Smooth muscle cell (in vitro differentiated cells): ENCODE measurements around the gene NR1H2.

GRCh38 chr19:50206171-50206752, 2.8 kb downstream of the MYH14 start:
- RAMPAGE, long total RNA: no peak

GRCh38 chr19:50263078-50263674, 59.8 kb downstream of the MYH14 start:
- RAMPAGE, long total RNA: no peak

DNA sequence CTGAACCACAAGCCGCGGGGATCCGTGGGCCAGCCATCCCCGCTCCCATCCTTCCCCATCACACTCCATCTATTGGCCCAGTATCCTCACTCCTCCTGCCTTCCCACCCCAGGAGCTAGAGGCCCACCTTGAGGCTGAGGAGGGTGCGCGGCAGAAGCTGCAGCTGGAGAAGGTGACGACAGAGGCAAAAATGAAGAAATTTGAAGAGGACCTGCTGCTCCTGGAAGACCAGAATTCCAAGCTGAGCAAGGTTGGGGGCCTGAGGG, 57.9 kb downstream of the KCNC3 start:
- RAMPAGE, long total RNA: no peak

DNA sequence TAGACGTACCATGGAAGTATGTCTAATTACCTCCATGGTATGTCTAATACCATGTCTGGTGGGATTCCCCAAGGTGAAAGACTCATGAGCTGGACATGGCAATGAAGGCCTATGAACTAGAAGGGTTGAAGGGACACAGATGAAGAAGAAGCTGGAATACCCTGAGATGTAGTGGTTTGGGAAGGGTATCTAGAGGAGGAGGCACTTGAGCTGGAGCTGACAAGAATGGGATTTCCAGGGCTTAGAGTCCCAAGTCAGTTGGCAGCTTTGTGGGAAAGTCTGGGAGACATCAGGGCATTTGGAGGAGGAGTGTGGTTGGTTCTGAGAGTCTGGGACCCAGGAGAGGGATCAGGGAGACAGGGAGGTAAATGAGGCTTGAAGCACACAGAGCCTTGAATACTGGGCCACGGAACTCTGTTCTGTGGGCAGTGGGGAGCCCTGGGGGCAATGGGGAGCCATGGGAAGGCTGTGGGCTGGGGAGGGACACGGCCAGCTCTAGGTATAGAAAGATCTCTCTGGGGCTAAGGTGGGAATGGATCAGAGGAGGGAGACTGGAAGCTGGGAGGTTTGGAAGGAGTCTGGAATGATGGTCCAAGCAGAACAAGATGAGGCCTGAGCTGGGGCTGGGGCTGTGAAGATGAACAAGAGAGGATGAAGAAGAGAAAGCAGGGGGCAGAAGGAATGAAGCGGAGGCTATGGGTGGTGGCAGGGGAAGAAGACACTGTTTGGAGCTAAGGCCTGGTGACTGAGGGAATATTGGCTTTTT, 24.4 kb downstream of the KCNC3 start:
- RAMPAGE, long total RNA: no peak

GRCh38 chr19:50311828-50312675, 17.1 kb downstream of the KCNC3 start:
- RAMPAGE, long total RNA: start-site peak on the minus strand at chr19:50312167-50312771, 7 and 5 reads in 2 replicates

GRCh38 chr19:50322101-50323106, 6.8 kb downstream of the KCNC3 start:
- RAMPAGE, long total RNA: no peak

DNA sequence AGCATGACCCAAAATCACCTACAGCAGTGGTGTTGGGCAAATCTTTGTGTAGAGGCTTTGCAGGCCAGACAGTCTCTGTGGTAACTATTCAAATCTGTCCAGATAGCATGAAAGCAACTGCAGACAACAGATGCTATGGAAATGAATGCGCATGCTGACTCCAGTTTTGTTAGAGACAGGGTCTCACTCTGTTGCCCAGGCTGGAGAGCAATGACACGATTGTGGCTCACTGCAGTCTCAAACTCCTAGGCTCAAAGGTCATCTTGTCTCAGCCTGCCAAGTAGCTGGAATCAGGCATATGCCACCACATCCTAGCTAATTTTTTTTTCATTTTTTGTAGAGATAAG, 12.1 kb upstream of the KCNC3 start:
- RAMPAGE, long total RNA: no peak

DNA sequence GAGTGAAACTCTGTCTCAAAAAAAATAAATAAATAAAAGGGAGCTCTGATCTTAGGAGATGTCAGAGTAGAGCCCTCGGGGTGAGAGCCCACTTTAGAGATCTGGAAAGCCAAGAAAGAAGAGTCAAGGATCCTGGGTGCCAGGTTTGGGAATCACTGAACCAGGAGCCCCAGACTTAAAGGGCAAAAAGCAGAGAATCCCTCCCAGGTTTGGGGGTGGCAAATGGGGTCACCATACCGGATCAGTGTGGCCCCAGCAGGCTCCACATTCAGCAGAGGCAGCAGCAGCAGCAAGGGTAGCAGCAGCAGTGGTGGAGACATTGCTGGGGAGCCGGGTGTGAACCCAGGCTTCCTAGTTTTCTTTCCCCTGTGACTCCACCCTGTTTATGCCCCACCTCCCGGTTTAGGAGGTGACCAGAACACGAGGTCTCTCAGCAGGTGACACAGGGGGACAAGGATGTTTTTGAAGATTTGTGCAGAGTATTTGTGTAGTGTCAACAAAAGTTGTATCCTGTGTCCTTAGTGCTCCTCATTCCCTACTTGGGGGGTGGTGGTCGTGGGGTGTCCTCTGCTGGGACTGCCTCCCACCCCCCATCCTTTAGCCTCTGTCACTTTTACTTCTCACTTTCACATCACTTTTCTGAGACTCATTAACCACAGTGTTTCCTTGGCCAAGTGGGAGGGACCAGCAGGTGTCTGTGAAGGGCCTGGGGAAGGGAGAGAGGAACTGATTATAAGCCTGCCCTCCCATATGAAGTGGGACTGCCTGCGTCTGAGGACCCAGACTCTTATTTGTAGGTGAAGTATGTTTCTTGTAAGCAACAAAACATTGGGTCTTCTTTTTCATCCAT, 15.5 kb upstream of the KCNC3 start:
- RAMPAGE, long total RNA: no peak

DNA sequence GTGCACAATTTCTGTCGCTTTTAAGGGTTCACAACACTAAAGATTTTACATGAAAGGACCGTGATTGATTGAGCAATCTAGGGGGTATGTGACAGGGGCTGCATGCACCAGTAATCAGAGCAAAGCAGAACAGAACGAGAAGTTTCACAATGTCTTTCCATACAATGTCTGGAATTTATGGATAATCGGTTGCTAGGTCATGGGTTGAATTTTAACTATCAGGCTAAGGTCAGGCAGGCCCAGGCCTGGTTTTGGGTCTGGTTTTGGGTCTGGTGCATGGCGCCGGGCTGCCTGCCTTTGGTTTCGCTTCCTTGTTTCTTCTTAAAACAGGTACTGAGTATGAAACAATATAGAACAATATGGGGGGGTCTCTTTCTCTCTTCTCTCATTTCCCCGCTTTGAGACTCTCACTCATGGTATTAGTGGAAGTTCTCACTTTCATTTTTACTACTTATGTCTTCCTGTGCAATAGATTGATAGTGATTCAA, 18.0 kb upstream of the KCNC3 start:
- RAMPAGE, long total RNA: no peak

DNA sequence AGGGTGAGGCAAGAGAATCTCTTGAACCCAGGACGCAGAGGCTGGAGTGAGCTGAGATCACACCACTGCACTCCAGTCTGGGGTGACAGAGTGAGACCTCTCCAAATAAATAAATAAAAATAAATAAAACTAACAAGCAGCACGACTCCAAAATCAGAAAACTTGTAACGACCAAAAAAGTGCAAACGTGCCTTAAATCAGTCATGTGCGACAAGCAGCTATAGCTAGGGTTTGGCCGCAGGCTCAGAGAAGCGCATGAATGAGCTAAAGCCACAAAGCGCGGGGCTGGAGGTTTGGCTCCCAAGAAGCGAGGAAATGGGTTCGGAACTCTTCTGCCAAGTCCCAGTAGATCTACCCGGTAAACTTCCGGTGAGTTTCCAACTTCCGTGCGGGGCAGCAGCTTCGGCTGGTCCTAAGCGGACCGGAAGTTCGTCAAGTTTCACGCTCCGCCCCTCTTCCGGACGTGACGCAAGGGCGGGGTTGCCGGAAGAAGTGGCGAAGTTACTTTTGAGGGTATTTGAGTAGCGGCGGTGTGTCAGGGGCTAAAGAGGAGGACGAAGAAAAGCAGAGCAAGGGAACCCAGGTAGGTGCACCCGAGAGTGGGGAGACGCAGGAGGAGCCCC, at the start of gene NR1H2:
TSS of gene NR1H2 (plus strand) at position 464 of the 623 bp plus-strand sequence.
- RAMPAGE, long total RNA: start-site peak on the plus strand centred at position 477 of the sequence, 71 bp wide, 451 and 126 reads in 2 replicates

DNA sequence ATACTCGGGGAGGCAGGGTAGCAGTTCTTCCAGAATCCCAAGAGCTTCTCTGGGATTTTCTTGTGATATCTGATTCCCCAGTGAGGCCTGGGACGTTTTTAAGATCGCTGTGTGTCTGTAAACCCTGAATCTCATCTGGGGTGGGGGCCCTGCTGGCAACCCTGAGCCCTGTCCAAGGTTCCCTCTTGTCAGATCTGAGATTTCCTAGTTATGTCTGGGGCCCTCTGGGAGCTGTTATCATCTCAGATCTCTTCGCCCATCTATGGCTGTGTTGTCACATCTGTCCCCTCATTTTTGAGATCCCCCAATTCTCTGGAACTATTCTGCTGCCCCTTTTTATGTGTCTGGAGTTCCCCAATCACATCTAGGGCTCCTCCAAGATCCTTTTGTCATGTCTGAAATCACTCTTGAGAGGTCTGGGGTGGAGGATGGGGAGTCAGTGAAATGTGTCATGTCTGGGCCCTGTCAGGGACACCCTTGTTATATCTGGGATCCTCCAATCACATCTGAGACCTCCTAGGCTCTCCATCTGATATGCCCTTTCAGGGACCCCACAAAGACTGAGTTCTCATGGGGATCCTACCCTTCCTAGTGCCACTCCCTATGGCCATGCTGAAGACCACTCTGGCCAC, 4.0 kb upstream of the MYBPC2 start:
- RAMPAGE, long total RNA: no peak

GRCh38 chr19:50431540-50432639, 802 bp upstream of the MYBPC2 start:
- RAMPAGE, long total RNA: no peak

- RAMPAGE, long total RNA: no peak
Measured at GRCh38 chr19:50433104-50433255, 288 bp downstream of the MYBPC2 start.

DNA sequence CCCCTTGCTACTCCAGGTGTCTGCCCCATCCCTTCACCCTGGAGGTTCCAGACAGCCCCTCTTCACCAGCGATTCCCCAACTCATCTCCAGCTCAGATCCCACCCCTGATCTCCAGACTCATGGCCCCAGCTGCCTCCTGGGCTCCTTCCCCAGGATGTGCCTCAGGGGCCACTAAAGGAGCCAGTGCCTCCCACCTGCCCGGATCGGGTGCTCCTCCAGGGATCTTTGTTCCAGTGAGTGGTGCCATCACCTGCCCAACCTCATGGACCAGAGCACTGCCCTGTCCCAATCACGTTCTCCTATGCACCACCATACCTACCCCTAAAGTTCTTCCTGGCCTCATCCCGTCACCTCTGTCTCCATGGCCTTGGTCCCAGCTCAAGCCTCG, 8.6 kb upstream of the GARIN5A start:
- RAMPAGE, long total RNA: no peak

DNA sequence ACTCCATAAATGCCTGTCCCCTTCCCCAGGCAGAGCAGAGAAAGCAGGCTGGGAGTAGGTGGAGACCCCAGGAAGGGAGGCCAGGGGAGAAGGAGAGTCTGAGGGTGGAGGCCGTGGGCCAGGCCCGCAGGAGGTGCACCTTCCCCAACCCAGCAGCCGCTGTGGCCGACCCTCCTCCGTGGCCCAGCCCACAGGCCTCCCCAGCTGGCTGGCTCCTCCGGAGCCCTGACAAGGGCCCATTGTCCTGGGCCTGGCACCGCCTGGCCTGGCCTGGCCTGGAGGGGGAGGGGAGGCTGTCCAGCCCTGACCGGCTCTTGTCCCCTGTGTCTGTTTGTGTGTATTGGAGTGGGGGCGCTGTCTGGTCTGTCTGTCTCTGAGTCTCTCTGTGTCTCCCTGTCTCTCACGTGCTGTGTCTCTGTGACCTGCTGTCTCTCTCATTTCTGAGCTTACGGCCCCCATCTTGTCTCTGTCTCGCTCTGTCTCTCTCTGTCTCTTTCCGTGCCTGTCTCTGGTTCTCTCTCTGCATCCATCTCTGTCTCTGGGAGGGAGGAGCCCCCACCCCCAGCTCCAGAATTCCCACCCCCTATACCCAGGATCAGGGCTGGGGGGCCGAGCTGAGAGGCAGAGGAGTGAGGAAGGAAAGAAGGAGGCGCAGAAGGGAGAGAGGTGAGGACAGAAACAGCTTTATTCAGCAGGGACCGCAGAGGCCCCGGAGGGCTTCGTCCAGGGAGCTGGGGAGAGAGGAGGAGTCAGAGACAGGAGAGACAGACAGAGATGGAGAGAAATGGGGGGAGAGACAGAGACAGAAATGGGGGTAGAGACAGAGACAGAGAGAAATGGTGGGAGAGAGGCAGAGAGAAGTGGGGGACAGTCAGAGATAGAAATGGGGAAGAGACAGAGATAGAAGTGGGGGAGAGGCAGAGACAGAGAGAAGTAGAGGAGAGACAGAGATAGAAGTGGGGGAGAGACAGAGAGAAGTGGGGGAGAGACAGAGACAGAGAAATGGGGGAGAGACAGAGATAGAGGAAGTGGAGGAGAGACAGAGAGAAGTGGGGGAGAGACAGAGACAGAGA, 14.0 kb downstream of the JOSD2 start:
- RAMPAGE, long total RNA: no peak

DNA sequence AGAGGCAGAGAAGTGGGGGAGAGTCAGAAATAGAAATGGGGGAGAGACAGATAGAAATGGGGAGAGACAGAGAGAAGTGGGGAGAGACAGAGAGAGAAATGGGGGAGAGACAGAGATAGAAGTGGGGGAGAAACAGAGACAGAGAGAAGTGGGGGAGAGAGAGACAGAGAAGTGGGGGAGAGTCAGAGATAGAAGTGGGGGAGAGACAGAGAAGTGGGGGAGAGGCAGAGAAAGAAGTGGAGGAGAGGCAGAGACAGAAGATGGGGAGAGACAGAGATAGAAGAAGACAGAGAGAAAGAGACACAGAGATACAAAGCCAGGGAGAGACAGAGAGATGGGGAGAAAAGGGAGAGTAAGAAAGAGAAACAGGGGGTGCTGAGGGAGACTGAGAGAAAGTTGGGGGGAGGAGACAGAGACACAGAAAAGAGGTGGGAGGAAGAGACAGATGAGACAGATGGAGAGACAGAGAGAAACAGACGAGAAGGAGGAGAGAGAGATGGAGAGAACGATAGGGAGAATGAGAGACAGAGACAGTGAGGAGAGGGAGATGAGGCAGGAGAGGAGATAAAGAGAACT, 13.0 kb downstream of the JOSD2 start:
- RAMPAGE, long total RNA: no peak

DNA sequence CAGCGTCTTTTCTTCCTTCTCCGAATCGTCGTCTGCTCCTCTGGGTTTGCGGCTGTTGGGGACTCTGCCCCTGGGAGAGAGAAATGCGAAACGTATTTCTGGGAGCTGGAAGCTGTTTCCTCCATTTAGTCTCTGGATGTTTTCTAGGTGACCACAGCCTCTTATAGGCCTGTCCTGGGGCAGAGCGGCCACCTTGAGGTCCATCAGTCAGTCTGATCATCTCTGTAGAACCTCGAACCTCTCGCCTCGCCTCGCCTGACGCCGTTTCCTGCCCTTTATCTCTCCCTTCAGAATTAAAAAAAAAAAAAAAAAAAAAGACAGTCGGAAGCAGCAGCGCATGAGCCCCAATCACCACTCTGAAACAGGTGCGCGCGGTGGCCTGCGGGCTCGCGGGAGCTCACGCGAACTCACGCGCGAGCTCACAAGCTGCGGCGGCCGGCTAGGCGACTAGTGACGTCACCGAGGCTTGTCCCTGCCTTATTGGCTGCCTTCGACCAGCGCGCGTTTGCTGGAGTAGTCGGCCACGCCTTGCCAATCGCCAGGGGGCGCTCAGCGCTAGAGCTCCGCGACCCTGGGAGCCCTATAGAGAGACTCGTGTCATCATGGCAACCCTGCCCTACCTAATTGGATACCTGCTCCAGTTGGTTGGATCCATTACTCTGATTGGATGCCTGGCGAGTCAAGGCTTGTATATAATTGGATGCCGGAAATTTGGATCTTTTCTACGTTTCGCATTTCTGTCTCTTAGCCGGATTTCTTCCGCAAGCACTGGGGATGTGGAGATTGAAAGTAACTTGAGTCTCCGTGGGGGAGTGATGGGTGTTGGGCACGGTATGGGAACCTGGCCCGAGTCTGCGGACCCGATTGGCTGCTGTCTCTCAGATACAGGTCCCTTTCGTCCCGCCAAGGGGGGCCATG, 31.7 kb downstream of the SYT3 start:
- RAMPAGE, long total RNA: no peak

- RAMPAGE, long total RNA: no peak
Measured at GRCh38 chr19:50798572-50799811, 8.8 kb downstream of the ACP4 start.

DNA sequence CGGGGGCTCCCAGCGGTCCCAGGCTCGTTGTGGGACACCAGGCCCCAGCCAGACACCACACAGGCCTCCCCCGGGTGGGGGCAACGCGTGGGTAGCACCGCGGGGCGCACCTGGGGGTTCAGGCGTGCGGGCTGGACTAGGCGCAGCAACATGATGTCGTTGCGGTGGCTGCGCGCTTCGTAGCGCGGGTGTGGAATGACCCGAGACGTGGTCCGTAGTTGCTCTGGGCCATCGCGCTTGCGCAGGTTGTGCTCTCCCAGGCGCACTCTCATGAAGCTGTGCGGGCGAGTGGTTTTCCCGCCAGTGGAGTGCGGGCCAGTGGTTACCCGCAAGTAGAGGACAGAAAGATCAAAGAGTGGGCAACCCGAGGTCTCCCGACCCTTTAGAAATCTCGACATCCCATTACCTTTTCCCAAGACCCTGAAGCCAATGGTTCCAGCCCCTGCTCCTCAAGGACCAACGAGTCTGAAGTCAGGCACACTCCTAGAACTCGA, 3.3 kb upstream of the KLK1 start:
- RAMPAGE, long total RNA: no peak

DNA sequence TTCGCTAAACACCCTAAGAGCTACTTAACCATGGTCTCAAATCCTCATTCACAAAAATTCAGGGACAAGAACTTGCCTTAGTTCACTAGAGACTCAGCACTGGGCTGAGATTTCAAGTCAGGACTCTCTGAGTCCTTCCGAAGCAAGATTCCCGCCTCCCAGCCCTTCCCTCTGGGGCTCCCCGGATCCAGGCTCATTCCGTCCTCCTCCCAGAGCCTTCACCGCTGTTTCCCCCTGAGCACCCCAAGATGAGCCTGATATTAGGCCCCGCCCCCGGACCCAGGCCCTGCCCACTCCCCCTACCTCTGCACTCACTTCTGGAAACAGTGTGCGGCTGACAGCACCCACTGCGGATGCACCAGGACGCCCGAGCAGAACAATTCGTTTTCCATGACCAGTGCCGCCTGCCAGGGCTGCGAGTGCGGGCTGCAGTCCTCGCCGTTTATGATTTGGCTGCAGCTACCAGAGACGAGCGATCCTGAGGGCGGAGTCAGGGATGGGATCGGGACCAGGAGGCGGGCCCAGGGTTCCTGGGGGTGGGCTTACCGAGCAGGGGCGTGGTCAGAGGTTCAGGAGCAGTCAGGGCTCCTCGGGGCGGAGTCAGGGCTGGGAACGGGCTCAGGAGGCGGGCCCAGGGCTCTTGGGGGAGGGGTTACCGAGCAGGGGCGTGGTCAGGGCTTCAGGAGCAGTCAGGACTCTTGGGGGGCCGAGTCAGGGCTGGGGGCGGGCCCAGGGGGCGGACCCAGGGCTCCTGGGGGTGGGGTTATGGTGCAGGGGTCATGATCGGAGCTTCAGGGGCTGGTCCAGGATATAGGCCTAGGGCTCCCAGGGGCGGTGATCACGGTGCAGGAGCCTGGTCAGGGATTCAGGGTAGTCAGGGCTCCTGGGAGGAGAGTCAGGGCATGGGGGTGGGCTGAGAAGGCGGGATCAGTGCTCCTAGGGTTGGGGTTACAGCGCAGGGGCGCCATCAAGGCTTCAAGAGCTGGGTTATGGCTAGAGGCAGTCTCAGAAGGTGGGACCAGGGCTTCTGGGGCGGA, 1.9 kb downstream of the KLK4 start:
- RAMPAGE, long total RNA: no peak